Epithelial cell of proximal tubule (primary cell): ENCODE measurements around a stretch of chr2.

- RAMPAGE, long total RNA: no peak
- RRBS: 2% methylated on average over 7 of the region's 23 CpGs
Measured at GRCh38 chr2:23351495-23351881, 33.5 kb upstream of the KLHL29 start.

- RAMPAGE, long total RNA: no peak
- RRBS: no CpG with 5 or more reads among the region's 10 CpGs
Measured at GRCh38 chr2:23525219-23525636, 140.2 kb downstream of the KLHL29 start.

- RAMPAGE, long total RNA: no peak
- RRBS: no CpG with 5 or more reads among the region's 10 CpGs
Measured at GRCh38 chr2:23526988-23527345, 142.0 kb downstream of the KLHL29 start.

DNA sequence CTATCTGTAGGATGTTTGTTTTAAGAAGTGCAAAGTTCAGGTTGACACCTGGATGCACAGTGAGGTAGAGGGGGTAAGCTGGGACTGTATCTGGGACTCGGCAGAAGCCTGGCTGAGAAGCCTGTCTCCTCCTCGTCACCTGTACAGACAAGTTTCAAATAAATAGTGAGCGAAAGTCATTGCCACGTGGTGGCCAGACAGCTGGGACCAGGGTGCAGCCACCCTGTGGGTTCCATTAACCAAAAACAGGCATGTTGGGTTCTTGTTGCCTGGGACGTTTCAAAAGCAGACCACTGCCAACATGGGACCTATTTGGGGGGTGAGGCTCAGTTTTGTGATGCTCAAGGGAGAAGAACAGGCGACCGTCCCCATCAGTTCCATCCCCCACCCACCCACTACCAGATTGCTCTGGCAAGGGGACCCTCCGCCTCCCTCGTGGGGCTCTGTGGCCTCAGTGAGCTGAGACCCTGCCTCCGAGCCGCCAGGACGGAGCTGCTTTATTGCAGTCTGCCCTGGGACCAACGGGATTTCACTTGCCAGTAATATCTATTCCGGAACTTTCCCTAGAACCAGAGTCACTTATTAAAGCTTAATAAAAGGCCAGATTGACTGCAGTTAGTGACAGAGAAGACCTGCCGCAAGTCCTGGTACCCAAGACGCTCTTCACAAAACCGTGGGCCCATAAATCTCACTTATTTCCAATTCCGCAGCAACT is 146.2 kb downstream of the KLHL29 start:
- RAMPAGE, long total RNA: no peak
- RRBS: no CpG with 5 or more reads among the region's 18 CpGs

- RAMPAGE, long total RNA: no peak
- RRBS: no CpG with 5 or more reads among the region's 19 CpGs
Measured at GRCh38 chr2:23532345-23533096, 147.5 kb downstream of the KLHL29 start.

DNA sequence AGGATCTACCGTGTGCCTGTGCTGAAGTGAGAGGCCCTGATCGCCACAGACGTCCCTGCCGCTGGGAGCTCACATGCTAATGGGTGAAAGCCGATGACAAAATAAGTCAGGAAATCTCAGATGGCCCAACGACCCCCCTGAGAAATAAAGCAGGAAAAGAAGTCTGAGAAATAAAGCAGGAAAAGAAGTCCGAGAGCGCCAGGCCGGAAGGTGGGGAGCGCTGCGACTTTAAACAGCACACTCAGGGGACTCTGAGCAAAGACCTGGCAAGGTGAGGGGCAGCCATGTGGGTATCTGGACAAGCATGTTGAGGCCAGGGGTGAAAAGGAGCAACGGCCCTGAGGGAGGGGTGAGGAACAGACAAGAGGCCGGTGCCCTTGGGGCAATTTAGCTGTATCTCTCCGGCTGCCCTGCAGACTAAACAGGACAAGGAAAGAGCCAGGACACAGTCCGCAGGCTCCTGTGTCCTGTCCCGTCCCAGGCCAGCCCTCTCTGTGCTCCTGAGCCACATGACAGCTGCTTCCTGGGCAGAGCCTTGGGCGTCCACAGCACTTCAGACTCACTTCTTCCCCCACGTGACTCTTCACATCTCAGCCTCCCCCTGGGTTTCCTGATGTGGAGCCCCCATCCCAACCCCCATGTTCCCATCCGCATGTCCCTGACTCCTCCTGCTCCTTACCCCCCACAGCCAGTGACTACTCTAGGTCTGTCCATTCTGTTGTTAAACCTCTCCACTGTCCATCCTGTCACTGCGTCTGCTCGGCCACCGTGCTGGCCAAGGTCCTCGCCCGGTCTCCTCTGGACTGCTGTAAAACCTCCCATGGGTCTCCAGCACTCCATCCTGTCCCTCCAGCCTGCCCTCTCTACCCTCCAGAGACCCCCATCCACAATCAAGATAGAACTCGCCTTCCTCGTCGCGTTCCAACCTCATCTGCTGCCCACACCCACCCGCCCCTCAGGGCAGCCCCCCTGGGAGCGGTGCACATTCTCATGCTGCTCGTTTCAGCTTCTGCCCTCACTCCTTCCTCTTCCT is 206.2 kb downstream of the KLHL29 start:
- RAMPAGE, long total RNA: no peak
- RRBS: no CpG with 5 or more reads among the region's 31 CpGs

DNA sequence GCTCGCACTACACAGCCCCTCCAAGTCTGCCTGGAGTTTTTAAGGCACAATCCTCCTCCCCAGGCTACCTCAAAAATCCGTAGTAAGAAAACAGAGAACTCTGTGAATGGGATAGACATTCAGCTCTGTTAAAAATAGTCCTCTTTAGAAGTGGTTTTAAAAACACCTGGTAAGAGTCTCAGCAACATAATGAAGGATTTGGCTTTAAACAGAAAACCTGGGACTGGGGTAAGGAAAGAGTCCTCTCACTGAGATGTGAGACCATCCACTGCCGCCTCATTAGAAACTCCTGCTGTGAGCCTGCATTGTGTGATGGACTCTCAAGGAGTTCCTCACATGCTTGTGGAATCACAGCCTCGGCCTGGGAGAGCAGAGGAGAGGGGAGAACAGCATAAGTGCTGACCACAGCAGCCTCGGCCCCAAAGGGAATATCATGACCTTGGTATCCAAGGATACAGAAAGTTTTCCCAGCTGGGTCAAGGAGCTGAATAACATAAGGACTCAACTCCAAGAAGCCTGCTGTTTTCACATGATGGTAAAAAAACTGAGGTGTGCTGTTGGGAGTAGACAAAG is 214.7 kb downstream of the ATAD2B start:
- RAMPAGE, long total RNA: no peak
- RRBS: no CpG with 5 or more reads among the region's 5 CpGs

DNA sequence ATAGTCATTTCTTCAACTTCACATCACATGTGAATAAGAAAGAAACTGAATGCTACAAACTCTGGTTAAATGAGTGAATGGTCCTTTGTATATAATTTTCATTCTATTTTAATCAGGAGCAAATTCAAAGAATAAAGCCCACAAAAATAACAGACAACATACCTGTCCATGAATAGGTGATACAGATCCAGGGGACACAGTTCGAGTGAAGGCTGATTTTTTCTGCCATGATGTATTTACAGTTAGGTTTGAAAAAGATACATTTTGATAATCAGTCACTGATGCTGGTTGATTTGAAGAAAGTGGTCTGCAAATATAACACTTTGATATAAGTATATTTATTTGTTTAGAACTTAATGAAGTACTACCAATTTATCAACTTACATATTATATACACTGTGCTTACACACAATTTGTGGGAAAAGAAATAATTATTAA is 86.1 kb downstream of the FAM228A start:
- RAMPAGE, long total RNA: no peak
- RRBS: no CpG with 5 or more reads among the region's 1 CpG

DNA sequence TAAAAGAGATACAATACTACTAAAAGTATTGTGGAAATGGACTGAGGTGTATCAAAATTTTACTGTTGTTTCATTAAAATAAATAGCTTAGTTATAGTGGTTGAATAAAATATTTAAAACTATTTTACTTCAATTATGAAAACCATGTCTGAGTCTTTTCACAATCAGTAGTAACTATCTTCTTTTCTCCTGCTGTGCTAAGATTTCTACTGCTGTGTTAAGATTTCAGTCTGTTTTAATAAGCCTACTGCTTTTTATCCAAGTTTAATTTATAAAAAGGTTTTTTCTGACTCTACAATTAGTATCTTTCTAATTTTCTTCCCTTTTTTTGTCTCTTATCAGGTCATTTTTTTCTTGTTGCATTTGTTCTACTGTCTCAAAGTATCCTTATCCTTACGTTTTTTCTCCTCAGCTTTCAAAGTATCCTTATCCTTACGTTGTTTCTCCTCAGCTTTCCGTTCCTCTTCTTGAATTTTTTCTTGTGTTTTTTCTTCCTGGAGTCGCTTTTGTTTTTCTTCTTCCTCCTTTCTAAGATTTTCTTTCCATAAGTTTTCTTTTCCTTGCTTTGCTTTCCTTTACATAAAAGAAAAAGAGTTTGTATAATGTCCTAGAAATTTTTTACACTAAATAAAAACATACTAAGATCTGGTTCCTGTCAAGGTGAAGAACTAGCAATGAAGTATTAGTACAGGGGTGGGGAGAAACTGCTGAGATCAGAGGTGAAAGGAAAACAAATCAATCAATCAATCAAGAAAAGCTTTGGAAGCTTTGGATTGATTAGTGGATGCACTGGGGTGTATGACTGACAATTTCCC is 88.8 kb downstream of the ITSN2 start:
- RAMPAGE, long total RNA: no peak
- RRBS: no CpG with 5 or more reads among the region's 4 CpGs

GRCh38 chr2:24454189-24454726 is 36.8 kb upstream of the NCOA1 start:
- RAMPAGE, long total RNA: no peak
- RRBS: no CpG with 5 or more reads among the region's 14 CpGs

DNA sequence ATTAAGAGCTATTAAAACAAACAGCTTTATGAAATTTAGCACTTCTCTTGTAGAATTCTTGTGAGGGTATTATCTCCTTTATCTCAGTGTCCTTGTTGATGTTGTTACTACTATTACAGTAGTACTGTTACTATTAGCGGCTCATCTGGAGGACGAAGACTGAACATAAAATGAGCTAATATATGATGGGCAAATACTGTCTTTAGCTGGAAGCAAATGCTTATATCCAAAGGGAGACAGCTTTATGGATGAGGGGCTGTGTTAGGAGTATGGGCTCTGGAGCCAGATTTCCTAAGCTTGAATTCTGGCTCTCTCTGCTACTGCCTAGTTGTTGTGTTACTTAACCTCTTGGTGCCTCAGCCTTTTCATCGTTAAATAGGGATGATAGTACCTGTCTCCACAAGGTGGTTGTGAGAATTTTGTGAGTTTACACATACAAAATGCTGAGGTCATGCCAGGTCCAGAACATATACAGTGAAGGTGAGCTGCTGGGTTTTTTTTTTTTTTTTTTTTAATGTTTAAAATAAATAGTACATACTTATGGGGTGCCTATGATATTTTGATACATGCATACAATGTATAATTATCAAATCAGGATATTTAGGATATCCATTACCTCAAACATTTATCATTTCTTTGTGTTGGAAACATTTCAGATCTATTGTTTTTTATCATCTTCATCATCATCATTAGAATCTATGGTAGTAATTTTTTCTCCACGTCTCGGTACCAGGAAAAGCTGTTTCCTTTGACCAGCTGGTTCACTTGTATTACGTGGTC is 16.1 kb downstream of the NCOA1 start:
- RAMPAGE, long total RNA: no peak
- RRBS: no CpG with 5 or more reads among the region's 6 CpGs

DNA sequence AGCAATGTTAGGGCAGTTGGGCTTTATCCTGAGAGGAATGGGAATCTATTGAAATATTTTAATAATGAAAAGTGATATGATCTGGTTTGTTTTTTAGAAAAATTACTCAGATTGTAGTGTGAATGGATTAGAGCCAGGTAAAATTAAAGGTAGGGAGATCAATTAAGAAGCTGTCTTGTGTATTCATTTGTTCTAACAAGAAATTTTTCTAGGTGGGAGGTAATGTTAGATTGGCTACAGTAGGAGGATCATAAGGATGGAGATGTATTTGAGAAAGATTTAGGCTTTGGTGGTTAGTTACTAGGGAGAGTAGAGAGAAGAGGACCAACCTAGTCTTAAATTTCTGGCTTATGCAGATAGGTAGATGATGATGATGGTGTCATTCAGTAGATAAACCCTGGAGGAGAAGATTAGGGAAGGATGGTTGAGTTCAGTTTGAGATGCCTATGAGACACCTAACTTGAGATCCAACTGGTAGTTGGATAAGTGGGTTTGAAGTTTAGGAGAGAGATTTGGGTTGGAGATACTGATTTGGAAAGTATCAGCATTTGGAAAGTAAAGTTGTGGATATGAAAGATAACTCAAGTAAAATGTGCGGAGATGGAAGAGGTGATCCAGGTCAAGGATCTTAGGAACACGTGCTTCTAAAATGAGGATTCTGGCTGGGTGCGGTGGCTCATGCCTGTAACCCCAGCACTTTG is 52.9 kb downstream of the NCOA1 start:
- RAMPAGE, long total RNA: no peak
- RRBS: no CpG with 5 or more reads among the region's 3 CpGs

DNA sequence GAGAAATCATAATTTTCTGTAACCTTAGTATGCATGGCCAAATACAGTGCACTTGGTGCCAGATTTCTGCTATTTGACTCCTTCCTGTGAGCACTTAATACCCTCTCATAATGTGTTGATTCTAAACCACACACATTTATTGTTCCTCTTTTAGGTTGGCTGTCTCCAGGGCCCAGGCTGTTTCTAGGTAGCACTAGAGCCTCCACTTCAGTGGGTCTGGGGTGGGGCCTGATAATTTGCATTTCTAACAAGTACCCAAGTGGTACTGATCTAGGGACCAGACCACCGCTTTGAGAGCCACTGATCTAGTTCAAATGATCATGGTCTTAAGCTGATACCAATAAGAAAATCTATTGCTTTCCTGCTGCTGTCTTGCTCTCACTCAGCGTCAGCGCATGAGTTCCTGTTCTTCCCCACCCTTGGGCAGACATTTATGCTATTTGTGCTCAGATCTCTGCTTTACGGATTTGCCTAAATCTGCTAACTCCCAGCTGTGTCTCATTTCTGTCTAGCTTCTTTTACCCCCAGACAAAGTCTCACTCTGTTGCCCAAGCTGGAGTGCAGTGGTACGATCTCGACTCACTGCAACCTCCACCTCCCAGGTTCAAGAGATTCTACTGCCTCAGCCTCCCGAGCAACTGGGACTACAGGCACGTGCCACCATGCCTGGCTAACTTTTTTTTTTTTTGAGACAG is 7.3 kb downstream of the PTRHD1 start:
- RAMPAGE, long total RNA: no peak
- RRBS: no CpG with 5 or more reads among the region's 8 CpGs

DNA sequence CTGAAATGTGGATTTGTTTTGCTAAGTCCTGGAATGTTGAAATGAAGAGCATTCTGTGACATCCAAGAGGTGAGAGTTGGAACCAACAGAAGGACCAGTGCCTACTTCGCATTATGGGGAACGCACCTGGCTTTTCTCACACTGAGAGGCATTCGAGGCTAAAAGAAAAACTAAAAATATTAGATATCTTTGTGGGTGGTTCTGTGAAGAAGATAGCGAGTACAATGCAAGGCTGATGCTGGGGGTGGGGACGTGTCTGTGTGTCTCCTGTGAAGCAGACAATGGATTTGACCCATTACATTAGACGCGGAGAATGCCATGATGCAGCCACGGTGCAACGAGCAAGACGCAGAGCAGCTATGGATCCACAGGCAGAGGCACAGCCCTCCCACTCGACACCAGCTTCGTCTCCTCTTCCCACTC is 61.1 kb downstream of the ADCY3 start:
- RAMPAGE, long total RNA: no peak
- RRBS: no CpG with 5 or more reads among the region's 12 CpGs

DNA sequence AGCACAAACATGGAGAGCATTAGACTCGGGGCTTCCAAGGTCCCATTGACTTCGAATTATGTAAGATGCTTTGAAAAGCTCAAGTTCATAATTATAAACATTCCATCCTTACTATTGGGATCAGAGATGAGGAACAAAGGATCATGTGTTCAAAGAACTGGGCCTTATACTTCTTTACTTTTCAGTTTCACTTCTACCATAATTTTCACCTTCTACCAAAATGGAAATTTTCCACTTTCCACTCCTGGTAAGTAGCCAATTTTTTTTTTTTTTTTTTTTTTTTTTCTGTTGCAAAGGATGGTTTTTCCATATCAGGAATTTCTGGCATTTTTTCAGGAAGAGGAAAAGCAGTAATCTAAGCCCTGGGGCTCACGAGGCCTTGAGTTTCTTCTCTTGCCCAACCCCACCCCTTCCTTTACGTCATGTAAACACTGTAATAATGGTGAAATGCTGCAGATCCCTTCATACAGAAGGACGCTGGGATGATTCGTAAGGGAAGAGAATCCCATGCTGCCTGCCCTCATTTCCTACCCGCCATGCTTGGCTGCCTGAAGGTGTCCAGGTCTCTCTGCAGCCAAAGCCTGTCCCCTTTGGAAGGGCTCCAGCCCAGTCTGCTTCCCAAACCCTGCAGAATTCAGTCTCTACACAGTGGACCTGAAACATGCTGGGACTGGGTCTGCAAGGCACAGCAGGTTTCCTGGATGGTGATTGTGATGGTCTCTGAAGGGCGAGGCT is 56.9 kb downstream of the EFR3B start:
- RAMPAGE, long total RNA: no peak
- RRBS: no CpG with 5 or more reads among the region's 8 CpGs

DNA sequence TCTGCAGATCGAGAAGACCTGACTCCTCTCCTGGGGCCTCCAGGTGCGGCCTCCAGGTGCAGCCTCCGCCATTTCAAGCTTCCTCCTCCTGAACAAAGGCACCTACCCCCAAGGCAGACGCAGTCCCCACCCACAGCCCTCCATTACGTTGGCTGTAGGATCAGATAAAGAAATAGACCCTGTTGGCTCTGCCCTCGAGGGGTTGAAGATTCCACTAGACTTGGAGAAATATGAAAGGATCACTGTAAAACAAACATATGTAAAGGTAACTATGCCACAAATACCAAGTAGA is 84.7 kb upstream of the POMC start:
- RAMPAGE, long total RNA: no peak
- RRBS: no CpG with 5 or more reads among the region's 6 CpGs

- RAMPAGE, long total RNA: no peak
- RRBS: no CpG with 5 or more reads among the region's 8 CpGs
Measured at GRCh38 chr2:25294131-25294490, 47.6 kb downstream of the DNMT3A start.

- RAMPAGE, long total RNA: no peak
- RRBS: no CpG with 5 or more reads among the region's 4 CpGs
Measured at GRCh38 chr2:25347539-25347895, 5.8 kb upstream of the DNMT3A start.

DNA sequence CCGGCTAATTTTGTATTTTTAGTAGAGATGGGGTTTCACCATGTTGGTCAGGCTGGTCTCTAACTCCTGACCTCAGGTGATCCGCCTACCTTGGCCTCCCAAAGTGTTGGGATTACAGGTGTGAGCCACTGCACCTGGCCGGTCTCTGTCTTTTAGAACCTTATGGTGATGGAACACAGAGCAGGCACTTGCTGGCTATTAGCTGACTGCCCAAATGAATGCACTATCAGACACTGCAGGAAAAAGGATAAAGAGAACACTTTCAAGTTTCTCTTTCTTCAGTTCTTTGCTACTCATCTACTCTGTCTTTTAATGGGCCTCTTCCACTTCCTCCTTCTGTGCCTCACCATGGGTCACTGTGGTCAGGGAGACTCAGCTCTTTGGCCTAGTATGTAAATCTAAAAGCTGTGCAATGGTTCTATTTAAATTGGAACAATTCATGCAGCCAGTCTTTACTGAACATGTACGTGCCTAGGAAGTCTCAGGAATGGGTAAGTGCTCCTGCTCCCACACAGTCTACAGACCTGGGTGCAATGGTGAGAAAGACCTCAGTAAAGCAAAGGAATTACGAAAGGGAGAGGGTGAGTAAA is 79.0 kb upstream of the DNMT3A start:
- RAMPAGE, long total RNA: no peak
- RRBS: no CpG with 5 or more reads among the region's 5 CpGs

DNA sequence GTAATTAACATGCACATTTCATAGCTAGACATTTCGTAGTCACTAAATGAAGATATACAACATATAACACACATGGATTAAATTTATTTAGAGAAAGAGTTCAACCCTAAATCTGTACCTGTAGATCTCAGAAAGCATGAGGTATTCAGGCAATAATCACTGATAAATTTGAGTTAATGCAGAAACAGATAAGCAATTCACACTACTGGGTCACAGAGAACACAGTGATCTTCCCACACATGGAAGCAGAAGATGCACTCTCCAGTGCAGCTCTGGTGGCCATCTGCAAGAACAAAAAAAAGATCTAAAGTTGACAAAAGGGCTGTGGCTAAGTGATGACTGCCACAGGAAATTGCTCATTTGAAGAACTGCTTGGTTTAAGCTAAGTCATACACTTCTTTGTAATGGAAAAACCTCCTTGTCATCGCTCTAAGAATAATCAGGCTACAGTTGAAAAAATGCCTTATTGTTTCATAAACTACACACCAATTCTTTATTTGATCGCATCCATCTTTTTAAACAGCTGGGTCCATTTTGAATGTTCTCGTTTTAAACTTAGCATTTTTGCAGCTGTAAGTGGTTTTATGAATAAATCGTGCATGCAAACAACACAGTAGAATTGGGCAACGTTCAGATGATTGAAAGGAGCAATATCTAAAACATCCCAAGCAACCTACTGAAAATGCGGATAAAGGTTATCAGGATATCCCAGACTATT is 115.1 kb downstream of the DTNB start:
- RAMPAGE, long total RNA: no peak
- RRBS: no CpG with 5 or more reads among the region's 7 CpGs